NALM6 (cell line): ENCODE results near the genes ZP3 and GSAP.

- PRO-cap: no peak
Measured at GRCh38 chr7:76215243-76215476, 13.5 kb downstream of the SRRM3 start.

GRCh38 chr7:76294241-76295149 lies 8.0 kb upstream of the HSPB1 start:
- PRO-cap: bidirectional peak, plus-strand start at chr7:76294936, minus-strand start at chr7:76294755

GRCh38 chr7:76317259-76318152 lies 15.0 kb downstream of the HSPB1 start:
- PRO-cap: bidirectional peak, plus-strand start at chr7:76318257, minus-strand start at chr7:76318042

- PRO-cap: no peak
Measured at GRCh38 chr7:76326663-76327937, 24.6 kb downstream of the HSPB1 start.

- PRO-cap: no peak
Measured at GRCh38 chr7:76365908-76366513, 7.2 kb upstream of the YWHAG start.

- PRO-cap: no peak
Measured at GRCh38 chr7:76424758-76425051, at the start of gene ZP3. ZP3 (plus strand) TSS chr7:76424950.

GRCh38 chr7:76439605-76439971 lies 14.8 kb downstream of the ZP3 start:
- PRO-cap: no peak

- PRO-cap: bidirectional peak, plus-strand start at chr7:76549333, minus-strand start at chr7:76549053
Measured at GRCh38 chr7:76548904-76549980, 6.1 kb upstream of the SPDYE16 start.

DNA sequence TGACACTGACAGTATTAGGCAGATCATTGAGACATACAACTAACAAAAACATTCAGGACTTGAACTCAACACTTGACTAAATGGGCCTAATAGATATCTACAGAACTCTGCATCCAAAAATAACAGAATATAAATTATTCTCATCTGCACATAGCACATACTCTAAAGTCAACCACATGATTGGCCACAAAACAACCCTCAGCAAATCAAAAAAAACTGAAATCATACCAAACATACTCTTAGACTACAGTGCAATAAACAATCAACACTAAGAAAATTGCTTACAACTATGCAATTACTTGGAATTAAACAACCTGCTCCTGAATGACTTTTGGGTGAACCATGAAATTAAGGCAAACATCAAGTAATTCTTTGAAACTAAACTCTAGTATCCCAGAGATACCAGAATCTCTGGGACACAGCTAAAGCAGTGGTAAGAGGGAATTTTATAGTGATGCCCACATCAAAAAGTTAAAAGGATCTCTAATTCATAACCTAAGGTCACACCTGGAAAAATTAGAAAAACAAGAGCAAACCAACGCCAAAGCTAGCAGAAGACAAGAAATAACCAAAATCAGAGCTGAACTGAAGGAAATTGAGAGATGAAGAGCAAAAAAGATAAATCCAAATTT lies 31.1 kb downstream of the POMZP3 start:
- PRO-cap: no peak

DNA sequence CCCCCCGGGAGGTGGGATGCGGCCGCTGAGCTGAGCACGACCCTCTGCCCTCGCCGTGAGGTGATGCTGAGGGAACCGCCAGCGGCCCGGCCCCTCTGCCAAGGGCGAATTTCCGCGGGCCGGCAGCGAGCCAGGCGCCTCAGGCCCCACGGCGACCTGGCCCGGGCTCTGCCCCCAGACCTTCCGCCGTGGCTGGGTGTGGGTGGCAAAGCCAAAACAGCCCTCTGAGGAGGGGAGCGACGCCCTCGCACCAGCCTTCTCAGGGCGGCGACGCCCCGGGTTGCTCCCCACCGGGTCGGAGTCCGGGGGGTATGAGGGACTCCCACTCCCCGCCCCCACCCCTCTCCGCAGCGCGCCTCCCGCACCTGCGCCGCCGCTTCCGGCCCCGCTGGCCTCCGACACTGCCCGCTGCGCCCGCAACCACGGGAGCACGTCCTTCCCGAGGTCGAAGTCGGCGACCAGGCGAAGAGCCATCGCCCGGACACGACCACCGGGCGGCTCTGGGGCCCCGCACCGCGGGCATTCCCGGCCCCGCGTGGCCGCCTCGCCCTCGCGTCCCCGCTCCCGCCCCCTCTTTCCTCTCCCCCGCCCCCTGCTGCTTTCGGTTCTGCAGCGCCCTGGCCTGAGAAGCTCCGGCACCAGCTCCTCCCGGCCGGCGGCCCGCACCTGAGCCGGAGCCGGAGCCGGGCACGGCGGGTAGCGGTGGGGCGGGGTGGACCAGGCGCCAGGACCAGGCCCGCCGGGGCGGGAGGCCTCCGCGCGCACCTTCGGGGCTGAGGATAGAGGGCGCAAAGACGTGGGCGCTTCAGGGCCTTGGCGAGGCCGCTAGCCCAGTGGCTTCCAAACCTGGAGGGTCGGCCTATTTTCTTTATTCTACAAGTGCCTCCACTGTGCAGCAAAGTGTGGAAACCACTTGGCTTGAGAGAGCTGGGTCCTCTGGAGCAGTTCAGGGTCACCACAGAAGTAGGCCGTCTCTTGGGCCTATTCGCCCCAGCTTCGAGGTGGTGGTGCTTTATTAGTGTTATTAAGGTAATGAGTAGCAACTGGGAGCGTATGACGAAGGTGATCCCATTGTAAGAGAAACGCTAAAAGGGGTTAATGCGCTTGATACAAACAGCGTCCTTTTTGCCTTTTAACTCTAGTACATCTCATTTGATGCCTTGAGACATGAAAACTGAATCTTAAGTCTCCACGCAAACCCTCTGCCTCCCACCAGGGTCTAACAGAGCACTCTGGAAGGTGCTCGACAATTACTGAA lies at the start of gene GSAP:
Gene GSAP (minus strand): TSS at position 502 of the 1,258 bp plus-strand sequence.
- PRO-cap: no peak

- PRO-cap: no peak
Measured at GRCh38 chr7:77583416-77583856, 46.3 kb downstream of the PTPN12 start.

DNA sequence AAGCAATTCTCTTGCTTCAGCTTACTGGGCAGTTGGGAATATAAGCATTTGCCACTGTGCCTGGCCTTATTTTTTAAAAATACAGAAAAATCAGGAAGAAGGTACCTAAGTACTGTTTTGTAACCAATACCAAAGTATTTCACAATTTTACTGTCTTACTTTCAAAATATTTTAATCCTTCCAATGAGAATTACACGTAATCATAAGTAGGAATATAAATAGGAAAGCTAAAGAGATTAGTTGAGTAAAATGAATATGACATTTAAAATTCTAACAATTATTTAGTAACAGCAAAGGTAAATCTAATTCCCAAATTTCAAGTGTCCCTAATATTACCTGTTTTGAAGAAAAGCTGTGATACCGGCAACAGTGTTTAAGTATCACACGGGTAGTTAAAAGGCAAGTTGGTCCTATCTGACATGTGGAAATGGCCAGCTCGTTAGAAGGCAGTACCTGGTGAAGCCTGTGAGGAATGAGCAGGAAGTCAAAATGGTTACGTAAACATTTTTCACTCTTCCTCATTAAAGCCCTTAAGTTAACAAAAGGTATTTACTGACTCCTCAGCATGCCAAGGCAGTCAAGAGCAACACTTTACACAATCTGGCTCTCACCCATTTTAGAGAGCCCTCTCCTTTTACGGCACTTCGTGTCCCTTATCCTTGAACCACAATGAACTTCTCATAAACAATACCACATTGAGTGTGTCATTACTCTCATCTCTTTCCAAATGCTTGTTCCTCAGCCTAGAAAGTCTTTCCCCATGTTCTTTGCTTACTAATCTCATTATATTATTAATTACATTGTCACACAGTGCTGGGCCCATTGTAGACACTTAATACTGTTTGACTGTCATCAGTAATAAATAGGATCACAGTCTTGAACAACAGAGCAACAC lies 11.1 kb upstream of the RSBN1L start:
- PRO-cap: no peak

DNA sequence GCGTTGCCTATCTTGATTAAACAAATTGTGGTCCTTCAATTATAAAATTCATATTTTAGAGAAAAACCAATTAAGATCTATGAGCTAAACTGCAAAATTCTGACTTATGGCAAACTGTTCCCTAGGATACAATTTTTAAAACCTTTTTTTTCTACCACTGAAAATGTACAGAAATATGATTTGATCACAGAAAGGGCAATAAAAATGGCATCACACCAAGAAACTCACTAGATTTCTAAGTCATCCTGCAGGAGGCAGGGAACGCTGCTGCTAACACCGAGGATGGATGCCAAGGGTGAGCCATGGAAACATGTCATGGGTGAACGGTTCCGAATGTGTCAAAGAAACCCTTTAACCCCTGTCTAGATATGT lies 220.2 kb upstream of the TMEM60 start:
- PRO-cap: no peak

- PRO-cap: no peak
Measured at GRCh38 chr7:78769810-78770093, 683.7 kb downstream of the MAGI2 start.

DNA sequence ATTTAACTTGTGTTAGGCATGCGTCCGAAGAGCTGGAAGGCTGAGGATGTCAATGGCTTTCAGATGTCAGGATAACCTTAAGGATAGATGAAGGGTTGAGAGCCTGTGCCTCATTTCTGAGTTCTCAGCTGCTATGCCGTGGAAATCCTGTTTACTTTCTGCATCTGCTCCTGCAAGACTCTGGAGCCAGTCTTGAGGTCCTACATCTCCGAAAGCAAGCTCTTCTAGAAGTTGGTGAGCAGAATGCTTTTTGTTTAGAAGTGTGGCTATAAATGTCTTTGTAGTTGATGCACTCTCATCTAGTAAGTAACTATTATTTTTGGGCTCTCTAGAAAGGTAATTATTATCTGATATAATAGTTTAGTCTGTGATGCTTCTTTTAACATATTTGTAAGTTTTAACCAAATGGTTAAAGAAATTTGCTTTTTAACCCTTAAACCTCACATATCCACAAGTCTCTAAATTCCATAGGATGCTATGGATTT lies 36.3 kb upstream of the CD36 start:
- PRO-cap: no peak

GRCh38 chr7:80640743-80641305 lies 2.4 kb downstream of the CD36 start:
- PRO-cap: no peak

DNA sequence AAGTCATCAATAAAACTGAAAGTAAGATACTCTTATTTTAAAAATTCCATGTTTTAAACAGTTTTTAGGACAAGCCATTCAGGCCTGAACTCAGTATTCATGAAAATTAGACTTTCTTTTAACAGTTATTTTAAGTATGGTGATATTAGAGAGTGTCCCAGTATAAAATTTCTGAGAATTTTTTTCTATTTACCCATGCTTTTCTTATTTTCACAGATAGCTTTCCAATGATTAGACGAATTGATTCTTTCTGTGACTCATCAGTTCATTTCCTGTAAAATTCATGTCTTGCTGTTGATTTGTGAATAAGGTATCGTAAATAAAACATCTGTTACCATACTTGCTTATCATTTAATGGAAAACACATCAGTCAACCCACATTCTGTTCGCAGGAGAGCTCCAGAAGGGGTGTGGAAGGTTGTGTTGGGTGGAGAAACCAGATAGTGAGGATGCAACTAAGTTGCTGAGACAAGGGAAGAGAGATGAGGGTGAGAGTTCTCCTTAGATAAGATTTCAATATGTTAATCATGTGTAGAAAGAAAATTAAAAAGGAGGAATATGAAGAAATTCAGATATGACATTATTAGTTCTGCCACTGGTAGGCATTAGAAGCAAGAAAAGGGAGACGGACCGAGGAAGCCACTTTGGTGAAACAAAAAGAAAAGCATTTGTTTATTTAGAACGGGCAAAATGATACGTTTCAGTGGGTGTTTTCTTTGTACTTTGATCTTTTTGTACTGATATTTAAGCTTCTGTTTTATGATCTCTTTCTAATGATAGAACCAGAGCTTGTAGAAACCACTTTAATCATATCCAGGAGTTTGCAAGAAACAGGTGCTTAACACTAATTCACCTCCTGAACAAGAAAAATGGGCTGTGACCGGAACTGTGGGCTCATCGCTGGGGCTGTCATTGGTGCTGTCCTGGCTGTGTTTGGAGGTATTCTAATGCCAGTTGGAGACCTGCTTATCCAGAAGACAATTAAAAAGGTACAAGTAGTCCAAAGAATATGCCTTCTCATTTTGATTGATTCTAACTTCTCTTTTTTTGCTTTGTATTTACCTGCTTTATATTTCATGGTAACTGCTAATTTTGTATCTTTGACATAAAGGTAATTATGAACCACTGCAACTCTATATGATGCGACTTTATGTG lies 7.8 kb downstream of the CD36 start:
- PRO-cap: no peak

GRCh38 chr7:82213772-82214211 lies 229.8 kb downstream of the CACNA2D1 start:
- PRO-cap: no peak

- PRO-cap: no peak
Measured at GRCh38 chr7:82263951-82264204, 179.7 kb downstream of the CACNA2D1 start.

GRCh38 chr7:82443048-82443643 lies 431 bp downstream of the CACNA2D1 start:
- PRO-cap: no peak